PC-3 (cell line): ENCODE results near the genes GAA and EIF4A3.

DNA sequence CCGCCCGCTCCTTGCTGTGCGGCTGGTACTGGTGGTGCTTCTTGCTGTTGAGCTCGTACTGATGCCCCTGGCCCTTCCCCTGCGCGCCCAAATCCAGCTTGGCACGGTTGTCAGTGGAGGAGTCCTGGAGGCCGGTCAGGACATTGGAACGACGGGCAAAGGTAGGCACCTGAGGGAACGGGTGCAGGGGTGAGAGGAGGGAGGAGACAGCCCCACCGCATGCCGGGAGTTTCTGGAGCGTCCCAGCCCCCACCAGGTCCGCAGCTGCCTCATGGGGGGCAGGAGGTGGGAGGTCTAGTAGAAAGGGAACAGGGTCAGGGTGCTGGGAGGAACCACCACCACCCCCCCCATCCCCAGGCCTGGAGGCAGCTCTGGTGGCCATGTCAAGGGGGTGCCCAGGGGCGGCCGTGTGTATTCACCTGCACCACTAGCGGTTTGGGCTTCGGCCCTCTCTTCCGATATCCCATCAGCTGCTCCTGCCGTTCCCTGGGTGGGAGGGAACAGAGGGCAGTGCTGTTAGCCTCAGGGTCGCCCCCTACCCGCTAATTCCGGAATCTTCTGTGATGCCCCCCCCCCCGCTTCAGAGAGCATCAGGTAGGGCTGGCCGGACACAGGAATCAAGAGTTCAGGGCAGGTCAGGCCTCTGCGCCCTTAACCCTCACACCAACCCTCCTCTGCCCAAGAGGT is 3.9 kb downstream of the CBX4 start:
- RAMPAGE, long total RNA = no peak

- RAMPAGE, long total RNA = no peak
These were observed 2.5 kb upstream of the CBX4 start for GRCh38 chr17:79841402-79842504.

- RAMPAGE, long total RNA = no peak
These were observed 3.6 kb upstream of the CBX4 start for GRCh38 chr17:79842520-79843559.

- RAMPAGE, long total RNA = no peak
These were observed 86.7 kb upstream of the CBX4 start for GRCh38 chr17:79925658-79926593.

DNA sequence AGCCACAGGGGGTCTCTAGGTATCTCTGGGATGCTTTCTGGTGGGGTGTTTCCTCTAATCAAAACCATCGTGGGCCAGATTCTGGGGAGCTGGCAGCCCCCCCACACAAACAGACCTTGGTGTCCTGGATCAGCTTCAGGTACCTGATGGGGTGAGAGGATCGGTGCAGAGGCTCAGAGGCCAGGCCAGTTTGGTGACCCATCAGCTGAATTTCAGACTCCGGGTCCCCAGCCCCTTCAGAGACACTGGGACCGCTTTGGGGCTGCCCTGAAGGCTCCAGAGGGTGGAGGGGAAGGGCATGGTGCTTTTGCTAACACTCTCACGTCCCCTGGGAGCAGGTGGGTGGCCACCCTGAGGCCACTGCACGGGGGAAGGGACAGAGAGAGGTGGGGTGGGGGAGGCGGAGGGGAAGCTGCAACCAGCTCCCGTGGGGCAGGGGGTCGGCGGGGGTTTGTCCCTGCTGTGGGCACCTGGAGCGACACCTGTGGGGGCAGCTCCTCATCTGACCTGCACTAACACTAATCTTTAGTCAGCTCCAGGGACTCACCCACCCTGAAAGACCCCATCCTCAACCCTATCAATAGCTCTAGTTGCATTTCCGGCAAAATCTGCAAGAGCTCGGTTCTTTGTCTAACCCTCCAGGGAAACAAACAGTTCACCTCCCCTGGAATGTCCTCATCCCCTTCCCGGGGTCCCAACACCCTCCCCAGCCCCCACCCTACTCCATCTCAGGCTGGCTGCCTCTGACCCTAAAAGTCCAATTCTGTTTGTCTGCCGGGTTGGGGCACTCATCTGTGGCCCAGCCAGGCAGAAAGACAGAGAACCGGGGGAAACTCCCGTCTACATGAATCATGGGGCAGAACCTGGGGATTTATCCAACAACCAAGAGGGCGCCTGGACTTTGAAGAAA is 91.8 kb upstream of the CBX4 start:
- RAMPAGE, long total RNA = no peak

GRCh38 chr17:79940173-79941230 is 95.2 kb downstream of the TBC1D16 start:
- RAMPAGE, long total RNA = no peak

DNA sequence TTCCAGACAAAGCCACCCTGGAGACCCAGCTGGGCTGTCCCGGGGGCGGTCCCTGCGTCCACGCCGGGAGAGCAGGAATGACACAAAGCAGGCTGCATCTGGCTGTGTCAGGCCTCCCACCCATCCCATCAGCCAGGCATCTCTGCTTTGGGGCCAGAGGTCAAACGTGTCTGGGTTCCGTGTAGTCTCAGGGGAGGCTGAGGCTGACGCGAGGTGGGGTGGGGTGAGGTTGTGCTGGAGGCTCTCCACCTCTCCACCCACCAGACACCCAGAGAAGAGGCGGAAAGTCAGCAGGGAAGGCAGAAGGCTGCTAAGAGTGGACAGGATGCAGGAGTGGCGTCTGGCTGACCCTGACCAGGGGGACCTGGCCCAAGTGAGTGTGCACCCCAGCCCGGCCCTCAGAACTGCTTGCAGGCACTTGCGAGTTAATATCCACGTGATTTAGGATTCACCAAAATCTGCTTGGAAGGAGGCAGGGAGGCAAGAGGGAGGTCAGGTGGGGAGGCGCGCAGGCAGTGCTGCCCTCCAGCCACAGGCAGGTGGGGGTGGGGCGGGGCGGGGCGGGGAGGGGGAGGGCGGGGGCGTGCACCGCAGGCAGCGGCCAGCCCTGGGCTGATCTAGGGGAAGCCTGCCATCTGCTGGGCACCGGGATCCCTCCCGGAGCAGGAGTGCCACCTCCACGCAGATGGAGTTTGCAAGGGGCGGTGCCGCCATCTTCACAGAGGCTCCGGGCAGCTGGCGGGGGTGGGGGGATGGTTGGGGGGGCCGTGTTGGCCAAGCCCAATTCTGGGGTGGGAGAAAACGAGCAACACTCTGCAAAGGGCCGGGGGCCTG is 44.3 kb downstream of the TBC1D16 start:
- RAMPAGE, long total RNA = no peak

DNA sequence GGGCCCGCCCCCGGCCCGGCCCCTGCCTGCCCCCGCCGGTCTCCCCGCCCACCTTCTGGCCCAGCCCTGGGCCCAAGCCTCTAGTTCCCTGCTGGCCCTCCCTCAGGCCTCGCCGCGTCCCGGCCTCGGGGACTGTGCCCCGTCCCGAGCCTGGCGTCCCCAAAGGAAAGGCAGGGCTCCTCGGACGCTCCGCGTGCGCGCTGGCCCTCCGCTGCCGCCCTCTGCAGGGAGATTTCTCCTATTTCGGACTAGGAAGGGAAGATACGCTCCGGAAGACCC is 193 bp upstream of the TBC1D16 start:
- RAMPAGE, long total RNA = no peak

GRCh38 chr17:80100843-80101877 is at the start of gene GAA:
GAA (plus strand) TSS chr17:80101581.
- RAMPAGE, long total RNA = start-site peak on the plus strand at chr17:80101555-80101600, 241 and 380 reads in 2 replicates

DNA sequence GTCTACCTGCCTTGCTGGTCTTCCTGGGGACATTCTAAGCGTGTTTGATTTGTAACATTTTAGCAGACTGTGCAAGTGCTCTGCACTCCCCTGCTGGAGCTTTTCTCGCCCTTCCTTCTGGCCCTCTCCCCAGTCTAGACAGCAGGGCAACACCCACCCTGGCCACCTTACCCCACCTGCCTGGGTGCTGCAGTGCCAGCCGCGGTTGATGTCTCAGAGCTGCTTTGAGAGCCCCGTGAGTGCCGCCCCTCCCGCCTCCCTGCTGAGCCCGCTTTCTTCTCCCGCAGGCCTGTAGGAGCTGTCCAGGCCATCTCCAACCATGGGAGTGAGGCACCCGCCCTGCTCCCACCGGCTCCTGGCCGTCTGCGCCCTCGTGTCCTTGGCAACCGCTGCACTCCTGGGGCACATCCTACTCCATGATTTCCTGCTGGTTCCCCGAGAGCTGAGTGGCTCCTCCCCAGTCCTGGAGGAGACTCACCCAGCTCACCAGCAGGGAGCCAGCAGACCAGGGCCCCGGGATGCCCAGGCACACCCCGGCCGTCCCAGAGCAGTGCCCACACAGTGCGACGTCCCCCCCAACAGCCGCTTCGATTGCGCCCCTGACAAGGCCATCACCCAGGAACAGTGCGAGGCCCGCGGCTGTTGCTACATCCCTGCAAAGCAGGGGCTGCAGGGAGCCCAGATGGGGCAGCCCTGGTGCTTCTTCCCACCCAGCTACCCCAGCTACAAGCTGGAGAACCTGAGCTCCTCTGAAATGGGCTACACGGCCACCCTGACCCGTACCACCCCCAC is 3.1 kb downstream of the GAA start:
- RAMPAGE, long total RNA = no peak

GRCh38 chr17:80145326-80145705 is 1.6 kb downstream of the EIF4A3 start:
- RAMPAGE, long total RNA = no peak

DNA sequence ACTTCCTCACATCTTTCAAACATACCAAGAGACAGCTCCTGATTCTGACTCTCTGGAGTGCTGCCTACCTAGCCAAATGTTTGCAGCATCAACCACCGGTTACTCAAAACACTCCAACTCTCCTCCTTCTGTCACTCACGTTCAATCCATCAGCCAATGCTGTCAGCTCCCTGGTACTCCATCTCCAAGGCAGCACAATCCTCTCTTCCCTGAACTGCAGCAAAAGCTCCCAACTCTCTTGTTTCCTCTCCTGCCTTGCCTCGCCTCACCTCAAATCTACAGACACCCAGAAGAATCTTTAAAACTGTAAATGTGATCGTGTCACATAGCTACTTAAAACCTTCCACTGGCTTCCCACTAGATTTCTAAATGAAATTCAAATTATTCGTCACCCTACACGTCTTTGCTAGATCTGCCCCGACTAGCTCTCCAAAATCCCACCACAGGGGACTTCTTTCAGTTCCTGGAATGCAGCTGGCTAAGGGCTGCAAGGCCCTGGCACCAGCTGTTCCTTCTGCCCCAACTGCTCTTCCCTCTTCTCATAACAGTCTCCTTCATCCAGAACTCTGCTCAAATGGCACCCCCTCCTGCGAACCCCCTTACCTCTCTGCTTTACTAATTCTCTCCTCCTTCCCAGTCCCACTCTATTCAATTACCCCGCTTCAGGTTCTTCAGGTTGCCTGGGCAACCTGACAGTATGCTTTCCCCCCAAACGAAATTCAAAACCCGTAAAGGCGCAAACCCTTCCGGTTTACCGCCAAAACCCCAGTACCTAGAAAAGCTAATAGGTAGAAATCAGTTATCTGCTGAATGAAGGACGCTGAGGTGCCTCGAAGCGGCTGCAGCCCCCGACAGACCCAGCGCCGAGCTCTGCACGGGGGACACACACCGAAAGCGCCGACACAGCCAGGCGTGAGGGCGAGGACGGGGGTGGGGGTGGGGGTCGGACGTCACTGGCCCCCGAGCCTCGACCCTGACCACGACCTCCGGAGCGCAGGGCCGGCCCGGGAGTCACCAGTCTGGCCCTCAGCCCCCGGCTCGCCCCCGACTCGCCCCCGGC is 892 bp downstream of the EIF4A3 start:
- RAMPAGE, long total RNA = no peak

DNA sequence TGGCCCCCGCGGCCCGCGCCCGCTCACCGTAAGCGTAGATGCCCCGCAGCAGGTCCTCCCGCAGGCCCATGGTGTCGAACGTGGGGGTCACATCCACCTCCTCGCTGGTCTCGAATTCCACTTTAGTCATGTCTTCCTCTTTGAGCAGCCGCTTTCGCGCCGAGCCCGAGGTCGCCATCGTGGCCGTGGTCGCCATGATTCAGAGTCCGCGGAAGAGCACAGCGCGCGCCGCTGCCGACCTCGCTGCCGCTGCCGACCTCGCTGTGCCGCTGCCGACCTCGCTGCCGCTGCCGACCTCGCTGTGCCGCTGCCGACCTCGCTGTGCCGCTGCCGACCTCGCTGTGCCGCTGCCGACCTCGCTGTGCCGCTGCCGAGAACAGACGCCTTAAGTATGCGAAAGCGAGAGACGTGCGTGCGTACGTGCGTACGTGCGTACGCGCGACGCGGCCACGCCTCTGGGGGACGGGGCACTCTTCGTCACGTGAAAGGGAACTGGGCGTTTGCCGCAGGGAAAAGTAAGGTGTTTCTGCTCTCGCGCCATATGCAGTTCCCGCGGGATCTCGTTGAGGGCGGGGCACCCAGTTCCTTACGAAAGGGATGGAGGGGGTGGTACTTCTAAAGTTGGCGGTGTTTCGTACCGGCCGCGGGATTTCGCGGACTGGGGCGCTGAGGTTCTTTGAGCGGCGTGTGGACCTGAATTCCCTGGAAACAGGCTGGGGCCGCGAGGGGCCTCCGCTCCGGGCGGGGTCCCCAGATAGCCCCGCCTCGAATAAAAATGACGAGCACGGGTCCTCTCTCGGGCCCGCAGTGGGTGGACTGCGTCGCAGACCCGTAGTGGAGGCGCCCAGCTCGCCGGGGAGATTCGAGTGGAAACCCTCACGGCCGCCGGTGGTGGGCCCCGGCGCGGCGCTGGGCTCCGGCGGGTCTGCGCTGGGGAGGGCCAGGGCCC is at the start of gene EIF4A3:
Gene EIF4A3, minus strand, starts transcription at position 363 of the 949 bp plus-strand sequence.
- RAMPAGE, long total RNA = no peak

GRCh38 chr17:80257252-80257848 is 3.3 kb upstream of the RNF213 start:
- RAMPAGE, long total RNA = no peak

GRCh38 chr17:80259906-80260722 is 538 bp upstream of the RNF213 start:
- RAMPAGE, long total RNA = no peak

DNA sequence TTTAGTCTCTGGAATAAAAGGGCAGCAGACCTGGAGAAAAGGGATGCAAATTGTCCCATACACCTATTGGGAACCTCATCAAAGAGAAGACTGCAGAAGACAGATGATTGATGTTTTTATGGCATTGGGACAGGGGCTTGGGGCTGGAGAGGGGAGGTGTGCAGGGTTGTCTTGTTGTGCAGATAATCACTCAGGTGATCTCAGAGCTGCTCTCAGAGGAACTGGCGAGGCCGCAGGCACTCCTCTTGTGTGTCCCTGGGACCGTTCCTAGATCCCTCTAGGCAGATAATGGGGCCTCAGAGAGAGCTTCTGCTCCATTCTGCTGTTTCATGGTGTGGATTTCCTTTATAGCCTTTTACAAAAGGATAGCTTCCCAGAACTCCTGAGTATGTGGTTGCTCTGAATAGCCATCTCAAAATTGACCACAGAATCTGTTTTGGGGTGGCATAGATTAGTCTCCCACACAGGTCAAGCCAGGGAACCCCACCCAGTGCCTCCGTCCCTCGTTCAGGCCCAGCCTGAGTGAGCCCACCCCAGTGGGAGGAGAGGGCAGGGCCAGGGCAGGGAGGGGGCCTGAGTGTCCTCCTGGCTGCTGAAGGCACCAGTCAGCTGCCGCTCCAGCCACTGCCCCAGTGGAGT is 1.7 kb downstream of the RNF213 start:
- RAMPAGE, long total RNA = no peak

DNA sequence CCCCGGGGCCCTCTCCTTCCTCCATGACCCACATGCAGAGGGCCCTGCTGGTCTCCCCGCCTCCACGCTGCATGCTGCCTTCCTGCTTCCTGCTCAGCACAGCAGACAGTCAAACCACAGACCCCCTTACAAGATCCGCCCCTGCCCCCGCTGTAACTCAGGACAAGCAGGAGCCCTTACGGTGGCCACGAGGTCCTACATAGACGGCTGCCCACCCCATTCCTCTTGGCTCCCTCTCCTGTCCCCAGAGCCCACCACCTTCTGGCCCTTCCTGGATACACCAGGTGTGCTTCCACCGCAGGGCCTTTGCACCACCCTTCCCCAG is 3.9 kb downstream of the RNF213 start:
- RAMPAGE, long total RNA = no peak

GRCh38 chr17:80389390-80389980 is 25.5 kb upstream of the ENDOV start:
- RAMPAGE, long total RNA = no peak

DNA sequence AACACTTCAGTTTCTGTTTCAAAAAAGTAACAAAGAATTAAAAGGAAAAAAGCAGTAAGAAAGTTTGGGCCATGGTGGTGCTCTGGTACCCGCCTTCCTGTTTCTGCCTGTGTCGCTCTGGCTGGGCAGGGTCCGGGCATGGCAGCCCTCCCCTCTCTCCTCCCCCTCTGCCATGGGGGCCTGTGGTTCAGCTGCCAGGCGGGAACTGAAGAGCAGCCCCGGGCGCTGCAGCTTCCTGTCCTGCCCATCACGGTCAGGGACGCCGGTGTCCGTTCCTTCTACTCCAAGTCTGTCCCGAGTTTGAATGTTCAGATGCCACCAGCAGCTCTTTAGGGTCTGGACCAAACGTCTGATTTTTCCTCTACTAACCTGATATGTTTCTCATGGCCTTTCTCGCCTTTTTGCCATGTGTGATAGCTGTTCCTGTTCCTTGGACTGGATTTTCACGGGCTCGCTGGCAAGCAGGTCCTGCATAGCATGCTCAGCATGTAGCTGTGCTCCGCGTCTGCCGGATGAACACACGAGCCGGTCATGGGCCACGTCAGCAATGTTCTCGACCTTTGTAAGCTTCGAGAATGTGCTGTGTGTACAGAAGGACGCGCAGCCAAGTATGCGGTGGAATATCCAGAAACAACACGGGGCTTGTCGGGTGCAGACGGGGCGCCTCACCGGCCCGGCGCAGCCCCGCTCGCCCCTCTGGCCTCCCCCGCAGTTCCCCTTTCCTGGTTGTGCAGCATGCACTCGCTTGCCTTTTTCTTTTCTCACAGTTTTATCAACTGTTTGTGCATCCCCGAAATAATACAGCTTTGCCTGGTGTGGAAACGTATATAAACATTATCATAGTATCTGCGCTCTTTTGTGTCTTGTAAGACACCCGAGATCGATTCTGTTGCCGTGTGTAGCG is 42.1 kb downstream of the RPTOR start:
- RAMPAGE, long total RNA = no peak

DNA sequence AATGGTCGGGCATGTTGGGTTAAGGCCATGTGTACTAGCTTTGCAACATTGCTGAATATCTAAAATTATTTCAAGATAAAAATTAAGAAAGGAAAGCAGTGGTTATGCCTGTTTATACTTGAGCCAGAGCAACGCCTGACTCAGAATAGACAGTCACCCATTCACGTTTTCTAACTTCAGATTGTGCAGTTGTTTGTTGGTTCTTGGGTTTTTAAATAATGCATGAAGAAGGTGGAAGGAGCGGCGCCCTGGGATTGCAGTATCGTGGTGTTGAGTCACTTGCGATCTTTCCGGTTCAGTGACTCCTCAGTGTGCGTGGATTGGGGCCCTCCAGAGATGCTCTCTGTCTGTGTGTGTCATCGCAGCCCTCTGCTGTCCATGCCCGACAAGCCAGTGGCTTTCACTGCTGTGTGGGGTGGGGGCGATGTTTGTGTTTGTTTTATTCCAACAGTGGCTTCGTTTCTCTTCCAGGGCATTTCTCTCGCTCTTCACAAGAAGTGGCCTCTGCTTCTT is 133.9 kb downstream of the RPTOR start:
- RAMPAGE, long total RNA = no peak